Duodenum (tissue), 1 donor: ENCODE data around the gene OTOP1.

- PRO-cap, result no peak
Measured at GRCh38 chr4:3746195-3746609, 20.0 kb upstream of the ADRA2C start.

GRCh38 chr4:3759395-3759698, 6.8 kb upstream of the ADRA2C start:
- PRO-cap, result no peak

- PRO-cap, result no peak
Measured at GRCh38 chr4:4047753-4048425, 178.8 kb downstream of the OTOP1 start.

DNA sequence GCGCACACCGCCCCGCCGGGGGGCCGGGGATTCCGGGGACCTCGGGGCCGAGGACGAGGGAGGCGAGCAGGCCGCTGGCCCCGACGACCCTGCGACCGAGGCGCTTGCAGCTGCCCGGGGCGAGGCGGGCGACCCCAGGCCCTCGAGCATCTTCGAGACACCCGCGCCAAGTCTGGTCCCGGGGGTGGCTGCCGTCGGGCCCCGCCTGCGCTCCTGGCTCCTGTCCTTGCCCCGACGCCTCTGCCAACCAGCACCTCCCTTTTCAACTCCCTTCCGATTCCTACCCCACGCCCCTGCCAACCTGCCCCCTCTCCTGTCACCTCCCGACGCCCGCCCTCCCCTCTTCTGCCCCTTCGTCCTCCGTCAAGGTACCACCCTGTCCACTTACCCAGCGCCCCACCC, at the start of gene OTOP1:
TSS of gene OTOP1 (minus strand) at position 215 of the 402 bp plus-strand sequence.
- PRO-cap, result no peak

GRCh38 chr4:4387295-4387629, 360 bp downstream of the NSG1 start:
- PRO-cap, result no peak

DNA sequence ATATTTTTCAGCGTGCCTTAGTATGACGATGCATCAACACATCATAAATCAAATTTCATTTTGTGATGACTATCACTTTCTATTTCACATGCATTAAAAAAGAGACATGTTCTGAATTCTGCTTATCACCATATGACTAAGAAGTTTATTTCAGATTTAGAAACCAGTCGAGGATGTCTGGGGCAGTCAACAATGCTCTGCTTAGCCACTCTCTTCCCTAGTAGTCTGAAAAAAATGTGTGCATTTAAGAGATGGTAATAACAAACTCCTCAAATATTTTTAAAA, 49.3 kb downstream of the STX18 start:
- PRO-cap, result no peak

- PRO-cap, result no peak
Measured at GRCh38 chr4:4667045-4668046, 125.5 kb upstream of the STX18 start.

DNA sequence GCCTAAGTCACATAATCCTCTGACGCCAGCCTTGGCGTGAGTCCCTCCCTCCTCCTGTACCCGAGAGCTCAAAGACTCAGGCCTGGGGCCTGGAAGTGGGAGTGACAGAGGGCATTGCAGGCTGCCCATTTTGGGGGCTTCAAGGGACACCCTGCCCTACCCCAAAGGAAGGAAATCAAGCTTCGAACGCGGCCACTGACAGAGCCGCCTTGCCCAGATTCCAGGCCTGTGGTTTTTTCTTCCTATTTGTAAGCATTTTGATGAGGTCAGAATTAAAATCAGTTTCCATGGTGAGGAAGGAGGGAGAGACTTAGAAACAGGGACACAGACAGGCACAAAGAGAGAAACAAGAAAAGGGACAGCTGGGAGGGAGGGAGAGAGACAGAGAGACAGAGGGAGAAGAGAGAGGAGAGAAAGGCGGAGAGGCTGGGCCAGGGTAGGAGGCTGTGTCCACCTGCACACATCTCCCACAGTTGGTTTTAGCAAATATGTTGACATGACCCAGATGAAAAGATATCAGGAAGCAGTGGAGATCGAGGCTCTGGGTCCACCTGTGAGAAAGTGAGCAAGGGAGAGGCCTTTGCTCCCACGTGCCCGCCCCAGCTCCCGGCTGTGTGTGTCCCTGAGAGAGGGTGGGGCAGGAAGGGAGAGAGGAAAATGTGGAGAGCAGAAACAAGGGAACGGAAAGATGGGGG, 20.8 kb upstream of the MSX1 start:
- PRO-cap, result no peak

- PRO-cap, result no peak
Measured at GRCh38 chr4:5783268-5783631, 72.2 kb downstream of the EVC start.

- PRO-cap, result no peak
Measured at GRCh38 chr4:5956176-5957014, 63.5 kb upstream of the CRMP1 start.

DNA sequence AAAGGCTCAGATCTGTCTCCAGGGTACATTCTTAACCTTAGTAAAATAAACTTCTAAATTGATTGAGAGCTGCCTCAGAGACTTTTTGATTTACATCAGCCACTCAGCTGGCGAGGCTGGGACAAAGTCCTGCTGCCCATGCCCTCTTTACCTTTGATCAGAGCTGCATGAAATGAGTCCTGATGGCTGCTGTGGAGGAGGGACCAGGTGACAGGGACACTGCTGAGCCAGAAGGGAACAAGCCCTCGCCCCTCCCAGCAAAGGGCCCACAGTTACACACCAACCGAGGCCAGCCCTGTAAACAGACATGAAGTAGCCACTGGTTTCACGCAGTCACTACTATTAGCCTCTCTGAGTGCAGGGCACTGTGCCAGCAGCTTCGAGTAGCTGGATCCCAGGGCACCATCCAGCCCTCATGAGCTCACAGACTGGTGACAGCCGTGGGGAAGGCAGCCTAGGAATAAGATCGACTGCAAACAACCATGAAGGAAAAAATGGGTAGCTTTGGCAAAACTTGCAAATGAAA, 128.0 kb downstream of the JAKMIP1 start:
- PRO-cap, result no peak

DNA sequence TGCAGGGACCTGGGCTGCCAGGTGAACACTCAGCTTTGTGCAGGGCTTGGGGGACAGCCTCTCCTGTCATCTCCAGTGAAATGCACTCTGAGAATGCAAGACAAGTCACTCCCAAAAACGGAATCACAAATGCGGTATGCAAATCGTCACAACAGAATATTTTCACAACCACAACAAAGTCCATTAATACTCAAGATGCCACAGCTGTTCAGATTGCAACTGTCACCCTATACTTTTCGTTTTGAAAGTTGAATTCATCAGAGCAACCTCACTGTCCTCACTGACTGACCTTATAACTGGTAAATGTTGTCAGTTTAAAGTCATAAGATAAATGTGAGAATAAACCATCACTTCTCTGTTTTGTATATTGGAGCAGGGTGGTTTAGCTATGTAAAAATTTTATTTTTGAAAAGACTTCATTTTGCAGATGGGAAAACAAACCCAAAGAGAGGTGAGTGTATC, 16.6 kb downstream of the JAKMIP1 start:
- PRO-cap, result no peak

DNA sequence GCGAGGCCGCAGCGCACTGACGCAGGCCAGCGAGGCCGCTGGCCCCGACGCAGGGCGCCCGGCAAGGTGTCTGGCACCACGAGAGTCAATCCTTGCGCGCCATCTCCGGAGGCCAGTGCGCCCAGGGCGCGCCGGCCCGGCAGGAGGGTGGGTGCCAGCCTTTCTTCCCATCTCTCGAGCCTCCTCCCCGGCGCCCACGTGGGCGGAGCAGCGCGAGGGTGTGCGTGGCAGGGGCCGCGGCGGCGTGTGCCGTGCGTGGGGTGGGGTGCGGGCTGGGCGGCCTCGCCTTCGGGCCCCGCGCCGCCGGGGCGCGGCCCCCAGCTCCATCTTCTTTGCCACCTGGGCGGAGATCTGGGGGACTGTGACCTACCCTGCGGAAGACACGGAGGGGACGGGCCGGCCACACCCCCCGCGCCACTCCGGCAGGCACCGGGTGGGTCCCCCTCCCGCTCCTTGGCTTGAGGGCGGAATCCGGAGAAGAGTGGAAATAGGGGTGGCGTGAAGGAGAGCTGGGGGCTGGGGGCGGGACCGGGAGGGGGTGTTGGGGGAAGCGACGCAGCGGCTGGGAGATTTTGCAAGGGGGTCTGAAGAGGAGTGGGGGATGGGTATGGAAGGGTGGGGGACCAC, 801 bp downstream of the JAKMIP1 start:
- PRO-cap, result no peak

GRCh38 chr4:6200873-6201351, 563 bp upstream of the JAKMIP1 start:
- PRO-cap, result no peak

- PRO-cap, result no peak
Measured at GRCh38 chr4:6201528-6202214, 1.3 kb upstream of the JAKMIP1 start.

GRCh38 chr4:6273565-6273943, 3.9 kb downstream of the WFS1 start:
- PRO-cap, result no peak

DNA sequence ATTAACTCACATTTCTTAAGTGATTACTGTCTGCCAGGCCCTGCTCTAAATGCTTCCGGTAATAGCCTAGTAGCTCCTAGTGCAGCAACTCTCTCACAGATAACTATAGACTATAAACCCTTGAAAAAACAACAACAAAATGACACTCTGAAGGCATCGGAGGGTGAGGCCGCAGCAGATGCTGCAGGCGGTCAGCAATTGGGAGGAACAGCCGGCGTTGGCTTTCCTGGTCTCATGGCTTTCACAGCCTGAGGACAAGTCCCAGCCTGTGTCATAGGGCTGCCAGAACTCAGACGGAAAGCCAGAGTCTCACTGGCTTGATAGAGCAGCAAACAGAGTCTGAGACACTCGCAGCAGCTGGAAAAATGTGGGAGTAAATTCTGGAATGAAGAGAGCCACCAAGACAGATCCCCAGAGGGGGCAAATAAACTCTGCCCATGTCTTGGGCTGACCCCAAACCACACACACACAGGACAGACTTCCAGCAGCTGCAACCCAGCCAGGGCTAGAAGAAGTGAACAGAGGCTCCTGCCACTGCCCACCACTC, 86.3 kb downstream of the PPP2R2C start:
- PRO-cap, result no peak

DNA sequence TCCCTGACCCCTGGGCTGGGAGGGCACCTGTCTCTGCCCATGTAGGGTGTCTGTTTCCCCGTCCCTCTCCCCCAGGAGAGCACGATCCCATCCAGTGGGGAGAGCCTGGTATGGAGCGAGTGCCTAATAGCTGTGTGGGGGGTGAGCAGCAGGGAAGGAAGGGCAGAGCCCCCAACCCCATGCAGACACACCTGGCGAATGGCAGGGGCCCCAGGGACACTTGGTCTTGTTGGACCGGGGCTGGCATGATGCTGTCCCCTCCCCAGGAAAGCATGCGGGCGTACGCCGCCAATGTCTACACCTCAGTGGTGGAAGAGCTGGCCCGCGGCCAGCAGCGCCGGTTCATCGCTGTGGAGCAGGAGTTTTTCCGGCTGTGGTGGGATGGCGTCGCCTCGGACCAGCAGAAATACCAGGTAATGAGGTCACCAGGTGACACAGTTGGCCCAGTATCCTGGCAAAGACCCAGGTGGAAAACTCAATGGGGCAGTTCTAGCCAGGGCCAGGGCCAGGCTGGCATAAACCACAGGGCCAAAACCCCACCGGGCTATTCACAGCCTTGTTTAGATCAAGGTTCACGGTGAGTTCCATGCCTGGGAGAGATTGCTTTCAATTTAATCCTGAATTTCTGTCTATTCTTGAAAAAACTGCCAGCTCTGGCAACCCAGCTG, 1.5 kb downstream of the MAN2B2 start:
- PRO-cap, result no peak

- PRO-cap, result no peak
Measured at GRCh38 chr4:6676687-6677692, 3.1 kb downstream of the ENSG00000170846 start.

DNA sequence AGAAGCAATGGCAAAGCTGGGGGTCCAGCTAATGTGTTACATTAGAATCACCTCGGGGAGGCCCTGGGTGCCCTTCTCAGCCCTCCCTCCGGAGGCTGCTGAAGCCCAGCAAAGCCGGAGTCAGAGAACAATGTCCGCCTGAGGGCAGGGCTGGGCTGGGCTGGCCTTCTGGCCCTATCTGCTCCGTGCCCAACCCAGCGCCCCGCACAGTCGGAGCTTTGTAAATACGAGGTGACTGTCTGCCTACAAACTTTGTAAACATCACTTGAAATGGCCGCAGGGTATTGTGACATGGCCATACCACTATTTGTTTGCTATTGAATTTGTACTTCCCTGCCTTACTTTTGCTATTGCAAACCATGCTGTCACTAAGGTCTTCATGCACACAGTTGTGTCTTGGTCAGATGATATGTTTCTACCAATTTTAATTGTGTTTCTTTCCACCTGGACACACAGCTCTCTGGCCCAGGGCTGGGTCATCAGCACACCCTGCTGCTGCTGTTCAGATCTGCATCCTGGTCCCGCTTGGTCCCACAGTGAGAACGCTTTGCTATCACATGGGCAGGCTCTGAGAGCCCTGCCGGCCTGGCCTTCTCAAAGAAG, 2.1 kb downstream of the S100P start:
- PRO-cap, result no peak